CD14-positive monocyte (primary cell): ENCODE results near the genes TRIM56, ZNHIT1 and CUX1.

DNA sequence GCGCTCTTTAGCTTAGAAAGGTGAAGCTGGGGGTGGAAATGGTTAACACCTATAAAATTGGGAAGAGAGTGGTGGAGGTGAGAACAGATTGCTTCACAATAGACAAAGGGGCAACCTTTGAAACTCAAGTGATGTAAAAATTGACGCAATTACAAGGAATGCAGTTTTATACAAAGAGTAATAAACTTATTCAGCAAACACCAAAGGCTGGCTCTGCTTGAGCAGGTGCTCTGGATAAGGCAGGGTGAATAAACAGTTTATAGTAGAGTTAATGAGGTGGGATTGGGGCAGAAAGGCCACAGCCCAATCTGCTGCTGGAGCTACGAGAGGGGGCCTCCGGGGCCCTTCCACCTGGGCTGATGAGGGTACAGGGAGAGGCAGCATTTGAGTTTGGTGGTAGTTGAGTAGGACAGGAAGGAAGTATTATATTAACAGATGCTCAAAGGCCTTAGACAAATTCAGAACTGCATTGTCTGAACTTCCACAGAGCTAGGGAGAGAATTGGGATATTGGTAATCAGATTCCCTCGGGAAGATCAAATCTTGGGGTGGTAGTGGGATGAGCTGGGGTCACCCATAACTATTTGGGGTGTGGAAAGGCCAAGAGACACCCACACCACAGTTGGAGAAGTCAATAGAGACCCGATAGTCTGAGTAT, 6.1 kb downstream of the MUC12 start:
- CAGE, long polyA plus RNA, result no peak

- CAGE, long polyA plus RNA, result no peak
Measured at GRCh38 chr7:101084991-101086236, at the start of gene TRIM56. Gene TRIM56 (plus strand): TSS chr7:101085481.

- CAGE, long polyA plus RNA, result no peak
Measured at GRCh38 chr7:101095355-101095938, 10.2 kb downstream of the TRIM56 start.

DNA sequence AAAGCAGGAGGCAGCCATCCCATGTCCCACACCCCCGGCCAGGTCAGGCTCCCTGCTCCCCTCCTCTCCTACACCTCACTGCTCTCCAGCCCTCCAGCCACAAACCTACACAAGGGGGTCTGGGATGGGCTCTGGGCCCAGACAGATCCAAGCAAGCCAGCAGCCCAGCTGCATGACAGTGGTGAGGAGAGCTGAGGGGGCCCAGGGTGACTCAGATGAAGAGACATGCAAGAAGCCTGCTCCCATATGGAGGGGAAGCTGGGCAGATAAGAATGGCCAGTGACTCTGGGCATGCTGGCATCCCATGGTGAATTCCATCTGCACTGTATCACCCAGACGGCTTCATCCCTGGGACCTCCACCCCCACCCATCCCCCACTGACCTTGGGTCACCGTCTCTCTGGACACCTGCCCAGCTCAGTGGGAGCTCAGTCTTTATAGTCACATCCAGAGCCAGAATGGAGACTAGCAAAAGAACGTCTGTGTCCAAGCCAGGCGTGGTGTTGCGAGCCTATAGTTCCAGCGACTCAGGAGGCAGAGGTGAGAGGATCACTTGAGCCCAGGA, 9.6 kb upstream of the SERPINE1 start:
- CAGE, long polyA plus RNA, result no peak

DNA sequence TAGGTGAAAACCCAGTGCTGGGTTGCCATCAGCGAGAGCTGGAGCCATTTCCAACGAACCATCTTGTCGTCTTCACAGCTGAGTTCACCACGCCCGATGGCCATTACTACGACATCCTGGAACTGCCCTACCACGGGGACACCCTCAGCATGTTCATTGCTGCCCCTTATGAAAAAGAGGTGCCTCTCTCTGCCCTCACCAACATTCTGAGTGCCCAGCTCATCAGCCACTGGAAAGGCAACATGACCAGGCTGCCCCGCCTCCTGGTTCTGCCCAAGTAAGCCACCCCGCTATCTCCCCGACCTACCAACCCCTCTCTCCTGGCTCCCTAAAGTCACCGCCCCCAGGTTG, 6.7 kb downstream of the SERPINE1 start:
- CAGE, long polyA plus RNA, result no peak

GRCh38 chr7:101164017-101164955, 1.1 kb downstream of the VGF start:
- CAGE, long polyA plus RNA, result no peak

DNA sequence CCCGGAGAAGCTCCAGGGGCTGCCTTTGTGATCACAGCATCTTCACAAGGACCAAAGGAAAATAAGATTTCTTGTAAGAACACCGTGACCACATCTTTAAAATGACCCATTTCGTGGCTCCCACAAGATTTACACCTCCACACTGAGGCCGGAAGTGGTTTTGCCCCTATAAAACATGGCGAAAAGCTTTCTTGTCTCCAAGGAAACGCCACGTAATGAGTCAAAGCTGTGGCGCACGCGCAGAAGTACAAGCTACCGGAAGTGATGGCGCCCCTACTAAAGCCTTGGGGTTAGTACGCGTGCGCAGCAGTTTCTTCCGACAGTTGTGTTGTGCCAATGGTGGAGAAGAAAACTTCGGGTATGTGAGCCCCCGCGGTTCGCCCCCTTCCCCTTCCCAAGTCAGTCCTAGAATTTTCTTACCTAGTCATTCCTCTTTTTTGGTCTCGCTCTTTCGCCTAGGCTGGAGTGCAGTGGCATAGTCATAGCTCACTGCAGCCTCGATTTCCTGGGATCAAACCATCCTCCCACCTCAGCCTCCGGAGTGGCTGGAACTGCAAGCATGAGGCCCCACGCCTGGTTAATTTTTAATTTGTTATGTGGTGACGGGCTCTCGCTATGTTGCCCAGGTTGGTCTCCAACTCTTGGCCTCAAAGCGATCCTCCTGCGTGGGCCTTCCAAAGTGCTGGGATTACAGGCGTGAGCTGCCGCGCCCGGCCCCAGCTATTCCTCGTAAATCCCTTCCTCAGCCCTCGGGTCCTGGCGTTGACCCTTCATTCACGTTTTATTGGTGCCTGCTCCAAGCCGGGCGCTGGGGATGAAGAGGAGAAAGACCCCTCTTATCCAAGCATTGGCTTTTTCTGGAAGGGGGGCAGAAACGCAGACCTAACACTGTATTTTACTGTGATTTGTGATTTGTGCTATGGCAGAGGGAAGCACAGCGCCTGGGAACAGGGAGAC, at the start of gene ZNHIT1:
ZNHIT1 (plus strand) TSS at position 306 of the 957 bp plus-strand sequence.
- CAGE, long polyA plus RNA, result no peak

- CAGE, long polyA plus RNA, result no peak
Measured at GRCh38 chr7:101240237-101241407, 3.0 kb upstream of the CLDN15 start.

DNA sequence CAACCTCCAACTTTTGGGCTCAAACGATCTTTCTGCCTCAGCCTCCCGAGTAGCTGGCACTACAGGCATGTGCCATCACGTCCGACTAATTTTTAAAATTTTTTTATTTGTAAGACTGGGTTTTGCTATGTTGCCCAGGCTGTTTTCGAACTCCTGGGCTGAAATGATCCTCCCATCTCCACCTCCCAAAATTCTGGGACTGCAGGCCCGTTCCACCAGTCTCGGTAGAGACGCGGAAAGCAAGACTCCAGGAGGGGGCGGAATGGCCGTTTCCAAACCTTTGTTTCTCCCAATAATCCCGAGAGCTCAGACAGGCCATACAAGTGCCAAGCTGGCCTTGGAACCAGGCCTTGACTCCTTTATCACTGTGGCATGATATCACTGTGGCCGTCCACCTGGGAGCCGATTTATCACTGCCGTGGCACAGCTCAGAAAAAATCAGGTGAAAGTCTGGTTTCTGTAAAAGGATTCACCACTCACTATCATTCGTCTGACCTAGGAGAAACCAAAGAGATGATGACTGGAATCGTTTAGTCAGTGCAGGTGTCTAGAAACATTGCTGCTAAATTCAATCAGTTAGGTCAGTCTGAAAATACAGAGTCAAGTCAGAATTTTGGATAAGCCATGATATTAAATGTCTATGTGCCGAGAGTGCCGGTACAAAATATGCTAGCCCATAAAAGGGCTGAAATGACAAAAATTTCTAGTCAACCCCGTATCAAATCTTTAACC, 565 bp upstream of the IFT22 start:
- CAGE, long polyA plus RNA, result no peak

DNA sequence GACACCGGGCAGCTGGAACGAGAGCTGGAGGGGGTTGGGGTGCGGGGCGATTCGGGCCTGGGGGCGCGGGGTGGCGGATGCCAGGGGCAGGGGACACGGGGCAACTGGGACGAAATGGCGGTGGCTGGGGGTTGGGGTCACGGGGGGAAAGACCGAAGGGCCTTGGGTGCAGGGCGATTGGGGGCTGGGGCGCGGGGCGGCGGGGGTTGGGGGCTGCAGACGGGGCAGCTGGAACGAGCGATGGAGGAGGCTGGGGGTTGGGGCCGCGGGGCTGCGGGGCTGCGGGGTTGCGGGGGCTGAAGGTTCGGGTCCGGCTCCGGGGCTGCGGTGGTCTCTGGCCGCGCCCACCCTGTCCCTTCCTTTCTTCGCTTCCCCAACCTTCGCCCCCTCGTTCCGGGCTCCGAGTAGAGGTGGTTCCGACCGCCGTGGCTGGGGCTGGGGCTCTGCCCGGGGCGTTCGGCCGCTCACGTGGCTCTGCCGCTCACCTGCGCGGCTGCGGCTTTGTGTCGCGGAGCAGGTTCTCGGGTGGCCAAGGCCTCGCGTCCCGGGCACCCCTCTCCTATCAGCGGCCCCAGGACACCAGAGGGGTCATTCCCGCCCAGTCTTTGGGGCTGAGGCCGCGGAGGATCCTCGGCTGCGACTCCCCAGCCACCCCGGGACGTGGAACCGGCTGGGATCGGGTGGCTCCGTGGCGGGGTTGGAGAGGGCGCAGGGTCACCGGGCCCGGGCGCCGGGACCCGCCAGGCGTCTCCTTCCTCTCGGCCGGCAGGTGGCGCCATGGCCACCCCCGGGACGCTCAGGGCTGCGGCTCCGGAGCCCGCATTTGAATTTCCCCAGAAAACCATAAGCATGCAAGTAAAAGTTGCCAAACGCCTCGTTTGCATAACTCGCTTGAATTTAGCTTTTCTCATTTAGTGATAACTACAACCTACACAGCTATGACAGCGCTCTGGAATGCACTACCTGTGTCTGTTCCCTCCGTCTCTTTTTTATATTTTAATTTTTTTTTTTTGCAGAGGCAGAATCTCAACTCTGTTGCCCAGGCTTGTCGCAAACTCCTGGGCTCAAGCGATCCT, 1.0 kb downstream of the COL26A1 start:
- CAGE, long polyA plus RNA, result no peak

DNA sequence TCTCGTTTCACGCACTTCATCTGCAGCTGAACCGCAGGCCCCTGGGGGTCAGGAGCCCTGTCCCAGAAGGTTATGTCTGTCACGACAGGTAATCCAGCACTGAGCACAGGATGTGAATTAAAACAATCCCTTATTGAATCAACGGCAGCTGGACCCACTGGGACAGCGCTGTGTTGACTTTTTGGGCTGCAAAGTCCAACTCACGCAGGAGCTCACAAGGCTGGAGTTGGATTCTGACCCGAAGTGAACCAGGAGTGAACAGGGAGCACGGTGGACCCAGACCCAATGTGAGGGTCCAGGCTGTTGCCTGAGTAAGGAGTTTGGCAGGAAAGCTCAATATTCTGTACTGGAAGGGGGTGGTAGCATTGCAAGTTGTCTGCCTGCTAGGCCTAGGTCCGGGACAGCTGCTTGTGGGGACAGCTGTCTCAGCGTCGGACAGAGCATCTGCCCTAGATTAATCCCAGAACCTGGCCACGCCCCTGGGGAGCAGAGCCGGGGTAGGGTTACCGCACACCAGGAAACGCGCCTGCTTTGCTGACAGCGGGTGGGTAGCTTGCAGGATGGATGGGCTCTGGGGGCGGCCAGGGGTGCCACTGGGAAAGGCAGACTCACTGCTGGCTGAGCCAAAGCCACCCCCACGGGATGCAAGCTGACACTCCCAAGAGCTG, 24.0 kb downstream of the COL26A1 start:
- CAGE, long polyA plus RNA, result no peak

- CAGE, long polyA plus RNA, result no peak
Measured at GRCh38 chr7:101718404-101719535, 89.7 kb upstream of the MYL10 start.

DNA sequence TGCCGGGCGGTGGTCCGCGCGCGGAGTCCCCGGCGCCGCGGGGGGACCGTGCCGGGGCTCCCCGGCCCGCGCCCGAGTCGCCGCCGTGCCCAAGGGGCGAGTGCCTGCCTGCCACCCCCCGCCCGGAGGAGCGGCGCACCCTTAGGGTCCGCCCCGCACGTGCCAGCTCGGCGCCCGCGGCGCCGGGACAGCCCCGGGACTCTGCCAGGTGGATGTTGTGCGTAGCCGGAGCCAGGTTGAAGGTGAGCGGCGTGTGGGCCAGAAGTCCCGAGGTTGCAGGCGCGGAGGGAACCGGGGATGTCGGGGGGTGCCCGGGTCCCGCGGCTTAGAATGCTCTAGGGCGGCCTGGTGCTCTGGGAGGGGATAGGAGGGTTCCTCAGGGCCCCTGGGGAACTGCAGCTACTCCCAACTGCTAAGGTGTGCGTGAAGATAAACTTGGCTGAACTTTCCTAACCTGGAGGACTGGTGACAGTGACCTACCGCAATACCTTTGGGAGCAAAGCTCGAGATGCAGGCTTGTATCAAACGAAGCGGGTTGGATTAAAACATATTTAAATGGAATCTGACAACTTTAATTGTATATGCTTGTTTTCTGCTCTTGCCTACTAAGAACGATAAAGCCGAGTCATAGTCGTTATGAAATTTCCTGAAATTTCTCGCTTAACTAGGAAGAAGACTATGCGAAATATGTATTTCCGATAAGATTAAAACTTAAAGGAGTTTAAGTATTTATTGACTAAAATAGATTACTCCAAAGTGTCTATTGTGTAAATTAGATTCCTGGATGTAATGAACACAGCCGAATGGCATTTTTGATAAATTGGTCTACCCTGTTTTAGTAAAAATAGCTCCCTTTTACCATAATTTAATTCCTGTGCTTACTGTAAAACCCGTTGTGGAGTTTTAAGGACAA, at the start of gene CUX1:
CUX1 (plus strand) TSS at position 199 of the 913 bp plus-strand sequence.
- CAGE, long polyA plus RNA, result no peak

- CAGE, long polyA plus RNA, result no peak
Measured at GRCh38 chr7:101913658-101914441, 96.4 kb downstream of the CUX1 start.

DNA sequence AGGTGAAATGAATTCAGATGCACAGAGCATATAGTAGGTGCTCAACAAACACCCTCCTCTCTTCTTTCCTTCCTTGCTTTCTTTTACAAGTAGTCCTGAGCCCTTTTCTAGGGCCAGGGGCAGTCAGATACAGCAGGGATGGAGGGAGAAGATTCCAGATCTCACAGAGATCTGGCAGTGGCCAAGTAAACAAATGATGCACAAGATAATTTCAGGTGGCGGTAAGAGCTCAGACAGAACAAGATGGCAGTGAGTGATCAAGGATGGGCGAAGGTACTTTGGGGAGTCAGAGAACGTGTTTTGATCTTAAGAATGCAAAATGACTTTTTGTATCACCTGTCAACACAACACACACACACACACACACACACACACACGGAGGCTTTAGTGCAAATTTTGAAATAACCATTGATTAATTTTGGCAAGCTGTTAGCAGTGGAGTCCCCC, 109.4 kb downstream of the CUX1 start:
- CAGE, long polyA plus RNA, result no peak

DNA sequence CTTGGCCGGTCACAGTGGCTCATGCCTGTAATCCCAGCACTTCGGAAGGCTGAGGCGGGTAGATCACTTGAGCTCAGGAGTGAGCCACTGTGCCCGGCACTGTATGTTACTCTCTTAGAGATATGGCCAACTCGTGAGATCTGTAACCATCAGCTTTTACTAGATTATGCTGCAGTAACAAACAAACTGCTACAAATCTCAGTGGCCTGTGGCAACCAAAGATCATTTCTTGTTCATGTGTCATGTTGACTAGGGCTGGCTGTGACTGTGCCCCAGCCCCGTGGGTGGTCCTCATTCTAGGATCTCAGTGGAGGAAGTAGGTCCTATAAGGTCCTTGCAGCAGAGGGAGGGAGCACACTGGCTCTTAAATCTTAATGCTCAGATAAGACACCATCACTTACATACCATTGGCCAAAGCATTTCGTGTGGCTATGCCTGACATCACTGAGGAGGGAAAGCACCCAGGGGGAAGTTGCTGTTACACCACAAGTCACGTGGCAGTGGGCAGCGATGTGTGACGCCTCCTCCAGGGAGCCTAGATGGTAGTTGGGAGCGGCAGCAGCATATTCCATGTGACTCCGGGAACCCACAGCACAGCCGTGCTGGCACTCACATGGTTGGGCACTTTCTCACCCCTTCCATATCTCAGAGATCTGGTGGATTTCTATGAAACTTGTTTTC, 224.8 kb upstream of the SH2B2 start:
- CAGE, long polyA plus RNA, result no peak

DNA sequence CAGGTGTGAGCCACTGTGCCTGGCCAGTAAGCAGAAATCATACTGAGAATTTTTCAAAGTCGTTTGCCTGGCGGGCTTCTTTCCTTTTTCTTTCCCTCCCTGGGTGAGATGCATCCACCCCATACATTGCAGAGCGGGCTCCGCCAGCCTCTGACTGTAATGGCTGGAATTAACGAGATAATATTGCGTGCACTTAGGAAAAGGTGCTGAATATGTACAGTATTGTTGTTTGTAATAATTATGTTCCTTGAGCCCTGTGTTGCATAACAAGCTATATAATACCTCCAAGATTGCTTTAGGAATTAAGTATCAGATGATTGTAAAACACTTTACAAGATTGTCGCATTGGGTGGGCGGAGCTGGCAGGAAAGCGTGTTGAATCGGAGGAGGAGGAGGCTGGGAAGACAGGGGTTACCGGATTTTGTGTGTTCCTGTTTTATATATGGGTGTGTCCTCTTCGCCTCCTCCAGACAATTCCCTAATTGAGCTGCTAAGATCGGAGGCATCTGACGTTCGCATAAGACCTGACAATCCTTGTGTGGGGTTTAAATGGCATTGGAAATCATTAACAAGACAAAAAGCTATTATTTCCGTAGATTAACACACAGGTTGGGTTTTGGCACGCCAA, 193.1 kb upstream of the SH2B2 start:
- CAGE, long polyA plus RNA, result no peak

GRCh38 chr7:102121661-102121860, 165.1 kb upstream of the SH2B2 start:
- CAGE, long polyA plus RNA, result no peak

- CAGE, long polyA plus RNA, result no peak
Measured at GRCh38 chr7:102140689-102141570, 145.7 kb upstream of the SH2B2 start.

- CAGE, long polyA plus RNA, result no peak
Measured at GRCh38 chr7:102170326-102170732, 116.3 kb upstream of the SH2B2 start.